ENCODE data around the gene KRT84.

DNA sequence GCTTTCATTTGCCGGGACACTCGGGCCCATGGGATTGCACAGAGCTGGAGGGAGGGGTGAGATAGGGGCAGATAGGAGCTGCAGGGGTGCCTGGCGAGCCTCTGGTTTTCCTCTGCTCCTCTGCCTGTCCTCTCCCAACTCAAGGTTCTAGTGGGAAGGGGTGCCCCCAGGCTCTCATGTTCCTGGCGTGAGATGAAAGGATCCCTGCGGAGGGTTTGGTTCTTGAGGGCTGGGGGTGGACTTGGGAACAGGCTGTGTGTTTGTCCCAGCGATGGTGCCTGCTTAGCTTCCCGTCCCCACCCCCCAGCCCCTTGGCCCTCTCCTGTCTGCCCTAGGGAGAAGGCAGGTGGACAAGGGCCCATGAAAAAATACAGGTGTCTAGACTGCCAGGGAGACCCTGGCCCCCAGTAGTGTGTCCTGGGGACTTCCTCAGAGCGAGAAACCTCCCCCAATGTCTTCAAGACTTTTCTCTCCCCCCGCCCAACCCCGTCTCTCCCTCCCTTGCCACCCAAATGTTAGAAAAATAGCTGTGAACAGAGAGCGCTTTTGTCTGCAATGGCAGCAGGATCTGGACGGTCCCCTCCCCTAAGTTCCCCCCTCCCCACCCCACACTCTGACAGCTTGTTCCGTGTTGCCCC, 4.3 kb downstream of the NR4A1 start:
- RRBS = no CpG with 5 or more reads among the region's 13 CpGs

- RRBS = no CpG with 5 or more reads among the region's 26 CpGs
These were observed 4.0 kb downstream of the ATG101 start for GRCh38 chr12:52073525-52074511.

DNA sequence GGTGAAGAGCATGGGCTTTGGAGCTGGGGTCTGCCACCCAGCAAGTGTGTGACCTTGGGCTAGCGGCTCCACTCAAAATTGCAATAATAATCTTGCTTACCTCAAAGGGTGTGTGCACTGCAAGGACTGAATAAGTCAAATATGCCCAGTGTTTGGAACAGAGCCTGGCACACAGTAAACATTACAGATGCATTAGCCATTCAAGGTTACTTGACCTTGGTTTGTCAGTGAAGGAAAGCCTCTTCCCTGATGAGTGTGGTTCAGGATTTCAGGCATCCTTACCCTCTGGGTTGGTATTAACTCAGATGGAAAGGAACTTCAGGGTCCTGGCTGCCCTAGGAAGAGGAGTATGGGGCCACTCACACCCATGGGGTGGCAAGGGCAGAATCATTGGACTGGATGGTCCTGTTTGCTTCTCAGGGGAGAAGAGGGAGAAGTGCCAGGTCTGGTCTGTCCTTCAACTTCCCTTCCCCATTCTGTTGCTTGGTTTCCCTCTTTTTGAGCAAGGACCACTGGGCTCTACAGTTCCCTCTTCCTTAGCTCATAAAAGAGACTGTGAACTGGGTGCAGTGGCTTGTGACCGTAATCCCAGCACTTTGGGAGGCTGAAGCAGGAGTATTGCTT, 4.1 kb upstream of the SMIM41 start:
- RRBS = no CpG with 5 or more reads among the region's 2 CpGs

- RRBS = no CpG with 5 or more reads among the region's 7 CpGs
These were observed 7.1 kb downstream of the KRT80 start for GRCh38 chr12:52184591-52185265.

DNA sequence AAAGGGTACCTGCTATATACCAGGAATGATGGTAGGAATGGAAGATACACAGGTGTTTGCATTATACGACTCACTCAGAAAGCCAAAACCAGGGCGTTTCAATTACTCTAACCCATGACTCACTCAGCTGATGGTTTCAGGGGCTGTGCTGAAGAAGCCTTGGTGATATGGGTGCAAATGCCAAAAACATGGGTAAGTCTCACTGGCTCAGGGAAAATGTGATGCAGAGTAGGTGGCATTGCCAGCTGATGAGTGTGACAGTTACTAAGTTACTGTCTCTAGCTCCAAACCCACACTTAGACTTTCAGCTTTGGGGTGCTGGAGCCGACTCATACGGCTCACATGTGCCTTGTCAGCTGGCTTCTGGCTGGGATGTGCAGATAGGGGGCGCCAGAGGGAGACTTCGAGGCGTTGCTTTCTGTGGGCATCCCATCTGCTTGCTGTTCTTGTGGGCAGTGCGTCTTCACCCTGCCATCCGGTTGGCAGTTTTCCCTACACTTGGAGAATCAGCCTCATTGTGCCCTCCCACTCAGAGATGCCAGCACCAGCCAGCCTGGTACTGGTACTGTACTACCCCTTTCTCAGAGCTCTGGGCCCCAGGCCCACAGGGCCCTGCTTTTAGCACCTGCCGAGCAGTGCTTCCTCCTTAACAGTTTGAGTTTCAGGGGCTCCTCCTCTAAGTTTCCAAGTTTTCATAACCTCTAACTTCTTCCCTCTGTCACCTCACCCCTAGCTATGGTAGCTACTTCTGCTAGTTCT, 11.0 kb upstream of the KRT7 start:
- RRBS = no CpG with 5 or more reads among the region's 10 CpGs

DNA sequence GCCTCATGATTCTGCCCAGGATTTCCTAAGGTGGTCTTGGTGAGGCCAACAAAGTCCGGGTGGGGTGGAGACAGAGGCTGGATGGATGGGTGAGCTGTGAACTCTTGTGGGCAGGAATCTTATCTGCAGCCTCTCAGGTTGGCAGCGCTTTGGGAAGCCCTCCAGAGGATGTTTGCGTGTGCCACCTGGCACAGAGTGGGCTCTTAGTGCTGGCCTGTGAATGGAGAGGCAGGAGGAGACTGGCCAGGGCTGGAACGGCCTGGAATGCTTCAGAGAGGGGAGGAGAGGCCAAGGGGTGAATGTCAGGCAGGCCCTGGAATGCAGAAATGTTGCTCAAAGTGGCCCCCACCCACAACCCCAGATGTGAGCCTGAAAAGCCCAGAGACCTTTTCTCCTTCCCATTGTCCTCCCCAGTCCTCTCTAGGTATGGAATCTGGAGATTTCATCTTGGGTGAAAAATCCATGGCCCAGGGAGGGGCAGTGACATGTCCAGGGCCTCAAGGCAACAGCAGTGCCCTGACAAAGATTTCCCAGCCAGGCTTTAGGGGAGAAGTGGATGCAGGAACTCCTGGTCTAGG, 2.1 kb upstream of the KRT7 start:
- RRBS = no CpG with 5 or more reads among the region's 4 CpGs

DNA sequence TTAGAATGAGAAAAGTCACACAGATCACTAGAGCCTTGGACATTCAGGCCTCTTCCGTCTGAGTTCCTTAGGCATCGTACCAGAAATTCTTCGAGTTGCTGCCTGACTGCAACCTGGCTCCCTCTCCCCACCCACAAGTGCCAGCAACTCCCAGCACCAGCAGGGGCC, 14.0 kb downstream of the KRT7 start:
- RRBS = no CpG with 5 or more reads among the region's 3 CpGs

DNA sequence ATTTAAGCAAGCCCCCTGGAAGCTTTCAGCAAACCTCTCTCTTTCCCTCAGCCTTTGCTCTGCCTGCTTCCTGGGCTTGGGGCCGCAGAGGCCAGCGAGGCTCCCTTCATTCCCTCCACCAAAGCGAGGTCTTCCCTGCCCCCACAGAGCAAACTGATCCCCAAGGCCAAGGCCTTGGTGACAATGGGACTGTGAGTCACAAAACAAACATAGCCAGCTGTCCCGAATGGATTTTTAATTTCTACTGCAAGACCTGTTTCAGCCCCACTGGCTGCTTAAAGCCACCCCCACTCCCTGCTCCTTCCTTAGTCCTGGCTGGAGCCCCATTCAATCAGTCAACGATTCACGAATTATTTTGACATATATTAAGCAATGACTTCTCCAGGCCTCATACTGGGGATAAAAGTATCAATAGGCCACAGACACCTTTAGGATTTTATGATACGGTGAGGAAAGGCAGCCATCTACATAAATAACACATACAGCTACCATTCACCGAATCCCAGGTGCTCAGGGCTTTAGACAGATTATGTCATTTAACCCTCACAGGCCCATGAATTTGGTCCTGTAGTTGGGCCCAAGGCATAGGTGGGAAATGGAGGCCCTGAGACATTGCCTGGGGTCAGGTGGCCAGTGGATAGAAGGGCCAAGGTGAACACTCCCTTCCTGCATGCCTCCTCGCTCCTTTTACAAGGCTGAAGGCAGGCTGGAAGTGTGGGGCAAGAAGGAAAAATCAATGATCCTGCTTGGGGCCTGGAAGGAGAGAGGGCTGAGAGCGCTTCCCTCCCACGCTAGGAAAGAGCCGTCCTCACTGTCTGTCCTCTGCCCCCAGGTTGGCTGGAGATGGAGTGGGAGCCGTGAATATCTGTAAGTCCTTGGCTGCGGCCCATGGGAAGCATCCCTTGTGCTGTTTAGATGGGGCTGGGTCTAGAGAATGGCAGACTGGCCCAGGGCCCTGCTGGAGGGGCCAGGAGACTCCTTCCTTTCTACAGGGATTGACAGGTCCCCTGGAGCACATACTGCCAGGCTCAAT, 14.6 kb downstream of the KRT7 start:
- RRBS = no CpG with 5 or more reads among the region's 14 CpGs

GRCh38 chr12:52249863-52250865, 17.1 kb downstream of the KRT7 start:
- RRBS = 6% methylated on average over 4 of the region's 50 CpGs

DNA sequence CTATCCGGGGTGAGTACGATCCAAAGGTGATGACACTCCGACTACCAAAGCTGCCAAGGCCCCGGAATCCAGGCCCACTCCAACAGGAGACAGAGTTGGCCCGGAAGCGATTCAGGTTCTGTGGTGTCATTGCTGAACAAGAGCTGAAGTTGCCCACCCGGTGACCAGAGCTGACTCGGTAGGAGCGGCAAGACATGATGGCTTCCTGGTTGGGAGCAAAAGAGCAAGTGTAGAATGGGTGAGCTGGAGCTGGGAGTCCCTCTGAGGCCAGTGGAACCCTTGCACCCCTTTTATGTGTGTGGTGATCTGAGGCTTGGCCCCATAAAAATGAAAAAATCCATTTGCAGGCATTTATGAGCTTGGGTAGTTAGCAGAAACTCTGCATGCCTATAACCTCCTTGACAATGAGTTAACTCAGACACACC, at the start of gene KRT84:
Gene KRT84, minus strand, starts transcription at position 263 of the 425 bp plus-strand sequence.
- RRBS = 92% methylated on average over 7 of the region's 9 CpGs

DNA sequence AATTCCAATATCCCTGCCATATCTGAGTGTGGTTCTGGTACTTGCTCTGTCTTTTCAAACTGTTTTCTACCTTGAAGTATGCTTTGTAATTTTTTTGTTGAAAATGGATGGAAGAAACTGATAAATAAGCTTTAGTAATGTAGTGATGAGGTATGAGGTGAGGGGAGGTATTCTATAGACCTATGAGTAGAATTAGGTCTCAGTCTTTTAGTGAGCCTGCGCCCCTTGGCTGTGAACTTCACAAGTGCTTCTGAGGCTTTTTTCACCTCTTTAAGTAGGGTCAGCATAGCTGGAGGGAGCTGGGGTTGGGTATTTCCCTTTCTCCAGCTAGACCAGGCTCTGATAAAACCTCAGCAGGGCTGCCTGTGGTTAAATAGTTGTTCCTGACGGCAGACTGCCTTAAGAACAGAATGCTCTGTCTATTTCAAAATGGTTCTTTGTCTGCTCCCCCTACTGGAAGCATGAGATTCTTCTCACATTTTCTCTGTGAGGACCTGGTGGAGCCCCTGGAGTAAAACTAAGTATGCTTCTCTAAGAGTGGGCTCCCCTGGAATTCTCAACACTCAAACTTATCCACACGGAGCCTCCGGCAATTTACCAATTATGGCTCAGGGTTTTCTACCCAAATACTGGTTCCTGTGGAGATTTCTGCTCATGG, 13.2 kb downstream of the KRT5 start:
- RRBS = no CpG with 5 or more reads among the region's 4 CpGs

- RRBS = no CpG with 5 or more reads among the region's 12 CpGs
These were observed 6.6 kb downstream of the KRT74 start for GRCh38 chr12:52566968-52567450.

DNA sequence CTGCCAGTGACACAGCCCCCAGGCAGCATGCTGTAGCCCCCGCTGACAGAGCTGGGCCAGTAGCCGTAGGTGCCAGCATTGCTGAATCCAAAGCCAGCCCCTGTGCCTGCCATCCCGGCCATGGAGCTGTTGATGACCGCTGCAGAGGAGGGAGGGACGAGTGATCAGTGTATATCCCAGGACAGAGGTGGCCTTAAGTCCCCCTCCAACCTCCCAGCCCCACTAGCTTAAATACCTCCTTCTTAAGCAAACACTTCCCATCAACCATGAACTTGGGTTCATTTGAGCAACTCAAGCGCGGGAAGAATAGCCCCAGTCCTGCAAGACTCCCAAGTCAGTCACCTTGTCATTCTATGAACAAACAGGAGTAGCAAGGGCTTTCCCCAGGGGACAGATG, 7.0 kb upstream of the KRT72 start:
- RRBS = no CpG with 5 or more reads among the region's 7 CpGs

- RRBS = no CpG with 5 or more reads among the region's 4 CpGs
These were observed 5.7 kb downstream of the KRT73 start for GRCh38 chr12:52612566-52613081.

GRCh38 chr12:52674854-52675556, 5.2 kb downstream of the KRT1 start:
- RRBS = 89% methylated on average over 25 of the region's 29 CpGs

- RRBS = no CpG with 5 or more reads among the region's 13 CpGs
These were observed 21.6 kb upstream of the KRT78 start for GRCh38 chr12:52870252-52870901.

GRCh38 chr12:52896564-52897106, 8.2 kb downstream of the KRT8 start:
- RRBS = no CpG with 5 or more reads among the region's 1 CpG

DNA sequence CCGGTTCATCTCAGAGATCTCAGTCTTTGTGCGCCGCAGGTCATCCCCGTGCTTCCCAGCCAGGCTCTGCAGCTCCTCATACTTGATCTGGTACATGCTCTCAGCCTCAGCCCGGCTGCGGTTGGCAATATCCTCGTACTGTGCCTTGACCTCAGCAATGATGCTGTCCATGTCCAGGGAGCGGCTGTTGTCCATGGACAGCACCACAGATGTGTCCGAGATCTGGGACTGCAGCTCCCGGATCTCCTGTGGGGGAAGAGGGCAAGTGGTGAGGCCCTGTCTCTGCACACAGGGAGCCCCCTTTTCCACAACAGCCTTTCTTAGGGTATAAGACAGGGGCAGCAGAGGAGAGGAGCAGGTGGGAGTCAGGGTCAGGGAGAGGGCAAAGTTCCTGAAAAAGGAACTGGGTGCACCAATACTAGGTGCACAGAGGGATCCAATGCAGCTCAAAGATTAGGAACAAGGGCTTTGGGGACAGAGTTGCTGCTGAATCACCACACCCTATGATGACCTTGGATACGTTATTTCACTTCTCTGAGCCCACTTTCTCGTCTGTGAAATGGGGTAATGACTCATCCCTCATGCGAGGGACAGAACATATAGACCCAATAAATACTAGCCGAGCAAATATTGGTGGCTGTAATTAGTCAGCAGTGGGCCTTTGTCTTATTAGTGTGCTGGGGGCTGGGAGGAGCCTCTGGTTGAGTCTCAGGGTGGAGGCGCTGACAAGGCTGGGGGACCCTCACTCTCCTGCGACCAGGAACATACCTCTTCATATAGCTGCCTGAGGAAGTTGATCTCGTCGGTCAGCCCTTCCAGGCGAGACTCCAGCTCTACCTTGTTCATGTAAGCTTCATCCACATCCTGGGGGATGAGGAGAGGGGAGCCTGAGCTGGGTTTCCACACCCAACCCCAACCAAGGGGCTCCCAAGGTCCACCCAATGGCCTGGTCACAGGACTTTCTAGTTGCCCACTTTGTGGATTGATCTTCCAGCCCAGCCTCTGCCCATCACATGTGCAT, 4.7 kb downstream of the KRT8 start:
- RRBS = no CpG with 5 or more reads among the region's 19 CpGs

GRCh38 chr12:52903061-52903246, 1.9 kb downstream of the KRT8 start:
- RRBS = no CpG with 5 or more reads among the region's 1 CpG

DNA sequence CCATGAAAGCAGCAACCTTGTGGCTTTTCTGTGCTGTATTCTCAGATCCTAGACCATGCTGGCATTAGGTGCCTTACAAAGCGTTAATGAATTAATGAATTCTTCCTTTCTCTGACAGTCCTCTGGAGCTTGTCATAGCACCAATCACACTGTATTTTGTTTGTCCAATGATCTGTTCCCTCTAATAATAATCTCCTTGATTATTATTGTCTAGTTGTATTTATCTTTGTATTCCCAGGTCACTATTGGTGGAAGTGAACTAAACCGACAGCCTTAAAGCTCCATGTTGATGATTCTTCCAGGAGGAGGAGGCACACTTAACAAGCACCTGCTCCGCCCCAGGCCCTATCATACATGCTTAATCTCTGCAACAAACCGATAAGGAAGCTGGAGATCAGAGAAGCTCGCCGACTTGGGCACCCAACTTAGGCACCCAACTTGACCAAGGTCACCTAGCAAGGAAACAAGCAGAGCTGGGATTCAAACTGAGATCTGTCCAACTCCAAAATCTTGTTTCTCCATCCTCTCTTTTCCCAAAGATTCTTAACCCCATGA, 7.0 kb upstream of the KRT18 start:
- RRBS = no CpG with 5 or more reads among the region's 6 CpGs